Bile duct (tissue), 1 donor: ENCODE measurements around a stretch of chr16.

DNA sequence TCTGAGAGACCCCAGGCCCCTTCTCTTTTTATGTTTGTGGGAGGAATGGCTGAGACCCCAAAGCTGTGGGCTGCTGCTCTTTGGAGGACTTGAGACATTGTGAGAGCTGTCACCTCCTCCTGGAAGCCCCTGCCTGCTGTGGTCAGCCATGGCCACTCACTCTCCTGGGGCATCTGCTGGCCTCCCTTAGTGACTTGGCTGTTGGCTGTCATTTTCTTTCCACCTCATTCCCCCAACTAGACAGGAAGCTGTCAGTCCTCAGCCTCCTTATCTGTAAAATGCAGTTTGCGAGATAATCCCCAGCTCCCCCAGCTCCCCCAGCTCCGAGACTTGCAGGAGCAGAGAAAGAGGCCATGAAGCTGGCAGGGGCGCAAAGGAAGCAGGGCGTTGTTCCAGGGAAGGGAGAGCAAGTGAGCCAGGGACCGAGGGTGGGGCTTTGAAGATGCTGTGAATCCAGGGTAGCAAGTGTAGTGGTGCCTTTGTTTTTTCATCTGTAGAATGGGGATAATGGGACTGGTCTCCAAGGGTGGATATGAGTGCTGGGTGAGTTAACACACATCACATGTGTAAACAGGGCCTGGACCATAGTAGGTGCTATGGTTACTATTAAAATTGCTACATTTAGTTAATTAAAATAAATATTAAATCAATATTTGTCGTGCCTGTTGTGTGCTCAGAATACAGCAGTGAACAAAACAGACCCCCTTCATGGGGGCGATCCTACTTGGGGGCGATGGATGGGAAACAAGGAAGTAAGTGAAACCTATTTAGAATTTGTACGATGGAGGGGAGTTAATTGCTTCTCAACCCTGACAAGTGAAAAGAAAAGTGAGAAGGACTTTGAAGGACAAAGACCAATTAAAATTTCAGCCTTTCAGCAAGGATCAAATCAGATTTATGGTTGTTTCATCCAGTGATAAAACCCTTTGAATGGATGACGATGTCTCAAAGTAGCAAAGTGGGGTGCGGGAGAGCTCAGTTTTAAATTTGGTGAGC lies 51.3 kb downstream of the CMIP start:
- PRO-cap: no peak

GRCh38 chr16:81499313-81500447 lies 55.1 kb downstream of the CMIP start:
- PRO-cap: no peak

DNA sequence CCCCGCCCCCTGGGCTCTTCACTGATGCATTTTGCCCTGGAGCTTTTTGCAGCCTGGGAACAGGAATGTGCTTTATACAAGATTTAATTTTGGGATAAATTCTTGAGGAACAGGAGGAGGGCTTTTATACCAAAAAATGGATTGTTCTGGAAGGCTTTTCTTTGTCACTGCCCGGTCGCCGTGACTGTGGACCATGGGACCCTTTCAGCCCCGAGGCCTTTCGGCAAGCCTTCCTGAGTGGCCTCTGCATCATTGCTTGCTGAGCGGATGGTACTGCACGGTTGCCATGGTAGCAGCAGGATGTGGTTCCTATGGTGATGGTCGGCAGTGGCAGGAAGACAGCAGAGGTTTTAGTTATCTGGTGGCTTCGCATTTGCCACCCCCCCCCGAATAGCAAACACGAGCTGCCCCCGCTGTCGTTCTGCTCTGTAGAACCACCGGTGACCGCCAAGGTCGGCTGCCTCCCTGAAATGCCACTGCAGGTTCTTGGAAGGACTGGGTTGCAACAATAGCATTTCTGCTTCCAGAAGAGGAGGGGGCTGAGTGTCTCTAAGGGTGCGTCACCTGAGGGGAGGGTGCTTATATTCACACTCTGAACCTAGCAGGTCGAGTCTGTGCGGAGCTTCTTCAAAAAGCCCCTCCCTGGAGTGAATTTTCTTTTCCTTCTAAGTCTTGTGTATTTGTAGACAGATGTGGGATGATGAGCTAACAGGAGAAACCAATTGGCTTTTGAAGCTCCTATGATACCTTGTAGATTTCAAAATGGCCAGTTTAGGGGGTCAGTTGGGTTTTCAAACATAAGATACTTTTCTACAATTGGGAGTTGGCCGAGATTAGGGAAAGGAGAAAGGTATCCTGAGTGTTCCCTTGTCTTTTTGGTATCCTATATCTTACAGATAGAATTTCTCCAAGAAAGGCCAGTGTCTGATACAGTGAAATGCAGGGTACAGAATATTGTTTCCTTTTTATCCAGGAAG lies 76.7 kb downstream of the CMIP start:
- PRO-cap: no peak

DNA sequence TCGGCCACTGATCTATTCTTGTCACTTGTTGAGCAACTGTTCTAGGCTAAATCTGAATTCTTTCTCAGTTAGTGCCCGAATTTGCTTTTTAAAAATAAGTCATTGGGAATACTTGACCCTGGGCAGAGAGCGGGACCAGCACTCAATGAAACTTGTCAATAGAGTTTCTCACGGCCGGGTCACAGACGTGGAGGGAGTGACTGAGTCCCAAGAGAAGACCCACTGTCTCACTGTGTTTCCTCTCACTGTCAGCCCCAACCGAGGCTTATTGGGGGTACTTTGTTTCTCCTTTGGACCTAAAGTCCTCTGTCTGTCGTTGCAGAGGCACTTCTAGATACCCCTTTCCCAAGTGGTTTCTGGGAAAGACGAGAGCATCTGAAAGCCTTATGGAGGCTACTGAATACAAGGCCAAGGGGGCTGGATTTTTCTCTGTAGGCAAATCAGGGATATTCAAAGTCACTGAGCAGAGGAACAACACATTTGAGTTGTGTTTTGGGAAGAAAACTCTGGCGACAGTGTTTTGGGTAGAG lies 138.8 kb downstream of the CMIP start:
- PRO-cap: no peak

DNA sequence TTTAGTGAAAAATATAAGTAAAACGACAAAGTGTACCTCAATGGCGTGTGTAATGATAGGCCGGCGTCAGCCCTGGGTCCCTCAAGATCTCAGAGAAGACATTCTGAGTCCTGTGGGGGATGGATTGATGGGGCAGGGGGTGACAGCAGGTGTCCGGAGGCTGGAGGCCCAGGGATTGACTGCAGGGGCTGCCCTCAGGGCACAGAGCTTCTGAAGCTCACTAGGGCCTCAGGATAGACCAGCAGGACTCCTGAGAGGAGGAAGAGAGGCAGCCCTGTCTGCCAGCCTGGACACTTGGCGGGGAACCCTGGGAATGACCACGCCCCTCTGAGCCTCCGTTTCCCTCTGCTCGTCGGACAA lies 145.2 kb downstream of the CMIP start:
- PRO-cap: no peak

DNA sequence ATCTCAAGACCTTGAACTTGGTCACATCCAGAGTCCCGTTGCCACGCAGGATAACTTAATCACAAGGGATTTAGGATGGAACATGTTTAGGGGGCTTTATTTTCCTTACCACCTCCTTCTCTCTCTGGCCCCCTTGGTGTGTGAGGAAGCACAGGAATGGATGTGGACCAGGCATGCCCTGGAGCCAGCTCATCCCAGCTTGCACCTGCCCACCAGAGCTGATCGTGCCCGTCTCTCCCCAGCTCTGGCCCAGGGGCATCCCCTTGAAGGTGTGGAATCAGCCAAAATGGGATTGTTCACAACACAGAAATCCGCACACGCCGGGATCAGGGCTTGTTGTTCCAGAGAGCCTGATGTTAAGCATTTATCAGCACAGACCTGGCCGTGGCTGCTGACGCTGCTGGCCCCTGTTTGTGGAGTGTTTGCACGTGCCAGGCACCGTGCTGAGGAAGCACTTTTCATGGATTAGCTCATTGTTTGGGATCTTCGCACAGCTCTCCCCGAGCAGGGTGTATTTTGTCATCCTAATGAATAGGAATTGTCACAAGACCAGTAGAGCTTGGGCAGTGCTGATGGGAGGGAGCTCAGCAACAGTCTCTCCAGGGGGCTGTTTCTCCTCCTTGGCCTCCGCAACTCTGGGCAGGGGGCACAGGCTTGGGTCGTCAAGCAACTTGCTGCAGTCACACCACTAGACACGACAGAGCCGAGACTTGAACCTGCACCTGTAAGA lies 160.5 kb upstream of the PLCG2 start:
- PRO-cap: no peak

DNA sequence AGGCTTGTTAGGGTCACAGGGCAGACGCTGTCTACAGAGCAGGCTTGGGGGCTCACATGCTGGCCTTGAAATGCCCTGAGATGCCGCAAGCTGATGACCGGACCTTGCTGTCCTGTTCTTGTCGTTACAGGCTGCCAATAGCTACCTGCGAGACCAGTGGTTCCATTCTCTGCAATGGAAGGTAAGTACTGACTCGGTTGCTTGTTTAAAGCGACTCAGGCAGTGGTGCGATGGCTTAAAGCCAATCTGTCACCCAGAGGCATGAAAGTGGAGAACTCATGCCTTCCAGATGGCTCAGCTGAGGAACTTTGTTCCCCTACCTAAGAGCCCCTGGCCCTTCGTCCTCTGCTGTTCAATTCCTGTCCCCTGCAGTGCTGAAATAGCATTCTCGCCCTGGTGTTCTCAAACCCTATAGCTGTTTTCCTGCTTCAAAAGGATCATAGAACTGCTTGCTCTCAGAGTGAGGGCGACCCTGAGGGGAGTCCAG lies 158.3 kb upstream of the PLCG2 start:
- PRO-cap: no peak

DNA sequence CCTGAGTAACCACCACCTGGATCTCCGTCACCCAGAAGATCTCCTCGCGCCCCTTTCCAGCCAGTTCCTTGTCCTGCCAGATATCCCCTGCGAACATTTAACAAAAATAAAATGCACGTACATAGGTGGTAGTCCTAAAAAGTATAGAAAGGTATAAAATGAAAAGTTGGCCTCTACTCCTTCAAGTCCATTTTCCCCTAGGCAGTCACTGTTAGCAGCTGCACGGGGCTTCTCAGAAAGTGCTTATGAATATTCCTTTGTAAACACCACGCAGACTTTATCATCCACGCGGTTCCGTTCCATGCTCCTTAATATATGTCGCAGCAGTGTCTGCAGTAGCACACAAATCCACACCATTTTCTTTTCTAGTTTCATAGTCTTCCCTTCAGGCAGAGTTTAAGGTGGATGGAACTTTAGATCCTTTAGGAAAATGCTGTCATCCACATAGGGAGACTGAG lies 146.9 kb upstream of the PLCG2 start:
- PRO-cap: no peak

GRCh38 chr16:81636450-81637227 lies 142.5 kb upstream of the PLCG2 start:
- PRO-cap: no peak

DNA sequence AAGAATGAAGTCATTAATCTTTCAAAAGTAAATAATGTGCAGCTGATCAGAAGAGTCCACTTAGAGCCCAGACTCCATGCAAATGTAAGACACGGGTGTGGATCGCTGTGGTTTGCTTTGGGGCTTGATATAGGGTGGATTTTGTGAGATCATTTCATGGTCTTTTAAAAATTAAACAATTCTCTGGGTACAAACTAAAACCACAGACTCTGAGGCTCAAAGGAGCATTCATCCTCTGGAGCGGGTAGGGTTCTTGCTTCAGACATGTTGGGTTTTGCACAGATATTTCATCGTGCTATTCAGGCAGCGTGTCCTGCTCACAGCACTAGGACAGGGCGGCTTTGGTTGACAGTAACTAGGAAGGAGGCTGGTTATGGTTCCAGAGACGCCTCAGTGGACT lies 129.4 kb upstream of the PLCG2 start:
- PRO-cap: no peak

GRCh38 chr16:81686414-81686675 lies 92.7 kb upstream of the PLCG2 start:
- PRO-cap: no peak

DNA sequence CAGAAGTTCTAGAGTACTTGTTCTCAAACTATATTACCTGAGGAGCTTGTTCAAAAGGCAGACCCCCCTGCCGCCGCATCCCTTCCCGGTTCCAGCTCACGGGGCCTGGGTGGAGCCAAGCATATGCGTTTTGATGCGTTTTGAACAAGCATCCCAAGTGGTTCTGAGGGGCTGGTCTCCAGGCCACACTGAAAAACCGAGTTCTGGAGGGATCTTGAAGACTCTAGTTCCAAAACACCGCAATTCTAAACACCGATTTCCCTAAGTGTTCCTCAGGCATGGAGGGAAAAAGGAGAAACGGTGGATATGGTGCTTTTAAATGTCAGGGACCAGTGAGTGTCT lies 84.5 kb upstream of the PLCG2 start:
- PRO-cap: unidirectional peak, plus-strand start at position 193 of the sequence

DNA sequence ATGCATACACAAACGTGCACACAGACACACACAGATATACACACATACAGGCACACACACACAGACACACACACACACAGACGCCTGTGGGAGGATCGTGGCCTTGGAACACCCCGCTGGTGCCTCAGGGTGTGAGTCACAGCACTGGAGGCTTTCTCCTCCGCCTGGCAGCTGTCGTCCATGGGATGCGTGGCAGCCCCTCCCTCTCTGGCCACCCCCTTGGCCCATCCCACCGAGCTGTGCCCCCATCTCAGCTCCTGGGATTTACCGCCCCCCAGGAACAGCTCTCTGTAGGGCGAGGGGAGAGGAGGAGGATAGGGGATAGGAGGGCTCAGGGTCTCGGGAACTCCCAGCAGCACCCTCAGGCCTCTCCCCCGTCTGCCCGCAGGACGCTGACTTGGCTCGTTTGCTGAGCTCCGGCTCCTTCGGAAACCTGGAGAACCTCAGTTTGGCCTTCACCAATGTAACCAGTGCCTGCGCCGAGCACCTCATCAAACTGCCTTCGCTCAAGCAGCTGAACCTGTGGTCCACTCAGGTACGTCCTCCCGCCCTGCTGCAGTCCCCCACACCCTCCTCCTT lies 75.5 kb upstream of the PLCG2 start:
- PRO-cap: no peak

- PRO-cap: no peak
Measured at GRCh38 chr16:81708010-81708440, 71.1 kb upstream of the PLCG2 start.

DNA sequence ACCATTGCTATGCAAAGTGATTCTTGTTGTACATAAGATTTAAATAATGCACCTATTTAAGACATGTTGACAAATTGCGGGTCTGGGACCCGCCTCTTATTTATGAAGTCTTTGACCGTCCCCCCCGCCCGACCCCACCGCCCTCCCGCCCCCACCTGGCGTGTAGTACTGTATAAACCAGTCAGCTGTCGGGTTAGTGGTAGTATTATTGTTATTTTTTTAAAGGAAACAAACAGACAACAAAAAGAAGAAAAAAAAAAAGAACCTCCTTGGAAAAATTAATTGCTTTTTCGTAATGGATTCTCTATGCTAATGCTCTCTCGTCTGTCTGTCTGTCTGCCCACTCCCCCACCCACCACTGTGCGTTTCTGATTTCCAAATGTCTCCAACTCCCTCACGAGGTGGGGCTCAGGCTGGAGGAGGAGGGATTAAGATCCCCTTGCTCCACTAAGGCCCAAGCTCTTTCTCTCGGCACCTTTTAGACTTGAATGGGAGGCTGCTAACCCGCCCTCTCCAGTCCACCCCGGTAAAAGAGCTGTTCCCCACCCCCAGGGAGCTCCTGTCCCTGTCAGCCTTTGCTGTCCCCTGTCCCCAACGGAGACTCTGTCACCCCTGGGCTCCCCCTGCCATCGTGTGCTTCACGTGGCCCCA lies 68.7 kb upstream of the PLCG2 start:
- PRO-cap: no peak

DNA sequence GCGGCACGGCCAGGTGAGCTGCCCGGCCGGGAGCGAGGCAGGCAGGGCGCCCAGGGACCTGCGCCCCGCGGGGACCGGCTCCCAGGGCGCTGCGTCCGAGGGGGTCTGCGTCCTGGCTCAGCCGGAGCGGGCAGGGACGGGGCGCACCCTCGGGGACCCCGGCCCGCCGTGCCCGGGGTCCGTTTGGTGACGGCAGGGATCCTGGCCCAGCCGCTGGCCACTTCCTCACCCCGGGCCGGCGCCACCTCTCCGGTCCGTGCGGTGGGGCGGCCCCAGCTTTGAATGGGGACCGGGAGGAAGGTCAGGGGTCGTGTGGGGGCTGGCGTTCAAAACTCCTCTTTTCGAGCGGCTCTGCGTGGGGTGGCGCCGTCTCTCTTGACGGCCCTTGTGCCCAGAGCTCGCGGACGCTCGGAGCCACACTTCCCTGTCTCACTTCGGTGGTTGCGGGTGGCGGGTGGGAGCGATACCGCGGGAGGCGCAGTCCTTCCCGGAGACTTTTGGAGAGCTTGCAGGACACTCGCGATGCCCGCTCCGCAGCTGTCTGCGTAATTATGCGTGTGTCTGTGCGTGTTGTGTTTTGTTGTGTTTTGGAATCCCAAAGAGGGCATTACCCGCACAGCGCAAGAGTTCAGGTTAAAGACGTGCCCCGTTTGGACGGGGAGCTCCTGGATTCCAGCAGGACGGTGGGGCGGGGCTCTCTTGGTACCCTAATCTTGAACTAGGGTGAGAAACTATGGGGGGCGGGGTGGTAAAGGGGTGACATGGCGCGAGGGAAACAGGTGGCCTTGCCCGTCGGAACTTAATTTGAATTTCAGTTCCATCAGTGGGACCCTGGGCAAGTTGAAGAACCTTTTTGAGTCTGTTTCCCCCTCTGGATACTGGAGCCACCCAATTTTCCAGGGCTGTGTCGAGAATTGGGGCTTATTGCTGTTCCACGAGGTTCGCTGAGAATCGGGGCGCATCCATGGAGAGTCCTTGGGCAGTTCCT lies 615 bp downstream of the PLCG2 start:
- PRO-cap: no peak

DNA sequence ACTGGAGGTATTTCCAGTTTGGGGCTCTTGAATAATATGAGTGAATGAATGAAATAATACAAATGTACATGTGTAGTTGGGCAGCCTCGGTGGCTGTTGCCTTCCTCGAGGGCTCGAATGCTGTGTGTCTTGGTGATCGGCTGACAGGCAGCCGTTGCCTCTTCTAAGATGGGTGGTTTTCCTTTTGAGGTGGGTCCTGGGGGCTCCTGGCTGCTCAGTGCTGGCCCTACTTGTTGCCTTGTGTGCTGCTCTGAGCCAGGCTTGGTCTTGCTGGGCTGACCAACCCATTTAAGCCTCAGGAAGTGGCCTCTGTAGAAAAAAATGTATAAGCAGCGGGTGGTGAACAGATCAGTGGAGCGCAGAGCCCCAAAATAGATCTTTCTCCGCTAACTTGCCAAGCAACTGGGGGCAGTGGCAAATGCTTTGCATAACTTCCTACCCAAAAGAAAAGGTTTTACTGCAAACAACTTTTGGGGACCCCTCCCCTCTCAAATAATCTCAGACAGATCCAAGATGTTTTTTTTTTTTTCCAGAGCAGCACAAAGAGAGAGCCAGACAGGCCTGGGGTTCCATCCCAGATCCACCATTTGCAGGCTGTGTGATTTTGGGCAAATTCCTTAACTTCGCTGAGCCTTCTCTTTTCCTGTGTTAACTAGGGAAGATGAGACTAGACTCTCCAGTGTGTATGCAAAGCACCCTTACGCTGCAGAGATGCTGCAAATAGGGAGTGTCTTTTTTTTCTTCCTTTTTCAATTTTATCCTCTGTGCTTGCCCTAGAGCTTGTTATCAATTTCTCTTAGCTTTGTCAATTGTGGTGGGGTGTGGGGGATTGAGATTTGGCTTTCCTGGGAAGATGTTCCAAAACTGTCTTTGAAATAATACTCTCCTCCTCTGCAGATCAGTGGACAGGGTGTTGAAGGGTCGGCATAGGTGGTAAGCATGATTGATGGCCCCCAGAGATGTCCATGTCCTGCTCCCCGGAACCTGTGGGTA lies 42.6 kb downstream of the PLCG2 start:
- PRO-cap: no peak

DNA sequence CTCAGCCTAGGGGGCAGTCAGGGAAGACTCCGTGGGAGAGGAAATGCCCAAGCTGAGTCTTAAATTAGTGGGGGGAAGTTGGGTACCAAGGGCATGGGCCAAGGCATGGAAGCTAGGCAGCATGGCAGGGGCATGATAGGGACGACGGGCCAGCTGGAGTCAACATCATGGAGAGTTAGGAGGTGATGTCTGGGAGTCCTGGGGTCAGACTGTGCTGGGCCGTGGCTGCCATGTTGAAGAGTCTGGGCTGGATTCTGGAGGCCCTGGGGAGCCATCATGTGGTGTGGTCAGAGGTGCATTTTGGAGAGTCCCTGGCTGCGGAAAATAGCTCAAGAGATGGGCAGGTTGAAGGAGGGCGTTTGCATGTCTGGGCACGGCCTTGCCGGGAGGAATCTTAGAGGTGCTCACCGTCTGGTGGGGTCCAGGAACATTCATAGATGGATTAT lies 85.2 kb downstream of the SDR42E1 start:
- PRO-cap: no peak

DNA sequence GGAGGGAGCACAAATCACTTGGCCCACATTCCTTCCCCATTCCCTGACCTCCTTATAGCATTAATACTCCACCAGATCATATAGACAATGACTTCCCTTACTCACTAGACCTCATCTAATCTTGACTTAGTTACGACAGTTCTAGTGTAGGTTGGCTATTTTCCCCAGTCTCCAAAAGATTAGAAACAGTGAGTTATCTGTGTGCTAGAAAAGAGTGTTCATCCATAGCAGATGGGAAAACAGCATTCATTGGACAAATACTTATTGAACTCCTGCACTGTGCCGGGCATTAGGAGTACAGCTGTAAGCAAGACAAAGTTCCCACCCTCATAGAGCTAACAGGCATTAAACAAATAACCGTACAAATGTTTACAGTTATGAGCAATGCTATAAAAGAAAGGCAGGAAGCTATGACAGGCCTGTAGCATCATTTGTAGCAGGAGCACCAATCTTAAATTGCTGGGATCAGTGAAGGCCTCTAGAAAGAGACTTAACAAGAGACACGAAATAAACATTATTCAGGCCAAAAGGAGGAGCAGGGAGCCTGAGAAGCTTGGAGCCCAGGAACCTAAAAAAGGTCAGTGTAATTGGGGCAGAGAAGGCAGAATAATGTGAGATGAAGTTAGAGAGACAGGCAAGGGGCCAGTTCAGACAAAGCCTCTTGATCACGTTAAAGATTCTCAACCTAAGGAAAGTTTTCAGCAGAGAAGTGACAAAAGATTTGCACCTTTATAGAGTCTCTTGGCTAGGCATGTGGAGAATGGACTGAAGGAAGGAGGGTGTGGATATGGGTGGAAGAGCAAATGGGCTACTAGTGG lies 15.6 kb downstream of the SDR42E1 start:
- PRO-cap: no peak

GRCh38 chr16:82088344-82088703 lies 53.3 kb downstream of the HSD17B2 start:
- PRO-cap: no peak